ENCODE measurements around a stretch of chr2.

GRCh38 chr2:55620998-55621943, 3.8 kb upstream of the PPP4R3B start:
- RRBS: no CpG with 5 or more reads among the region's 15 CpGs

- RRBS: no CpG with 5 or more reads among the region's 6 CpGs
Observed at GRCh38 chr2:55672069-55673205, 21.2 kb downstream of the PNPT1 start.

GRCh38 chr2:55879752-55880481, 43.7 kb downstream of the EFEMP1 start:
- RRBS: no CpG with 5 or more reads among the region's 4 CpGs

GRCh38 chr2:56009096-56009521, 85.5 kb upstream of the EFEMP1 start:
- RRBS: no CpG with 5 or more reads among the region's 7 CpGs

GRCh38 chr2:56117699-56118298, 66.0 kb upstream of the CCDC85A start:
- RRBS: no CpG with 5 or more reads among the region's 5 CpGs

DNA sequence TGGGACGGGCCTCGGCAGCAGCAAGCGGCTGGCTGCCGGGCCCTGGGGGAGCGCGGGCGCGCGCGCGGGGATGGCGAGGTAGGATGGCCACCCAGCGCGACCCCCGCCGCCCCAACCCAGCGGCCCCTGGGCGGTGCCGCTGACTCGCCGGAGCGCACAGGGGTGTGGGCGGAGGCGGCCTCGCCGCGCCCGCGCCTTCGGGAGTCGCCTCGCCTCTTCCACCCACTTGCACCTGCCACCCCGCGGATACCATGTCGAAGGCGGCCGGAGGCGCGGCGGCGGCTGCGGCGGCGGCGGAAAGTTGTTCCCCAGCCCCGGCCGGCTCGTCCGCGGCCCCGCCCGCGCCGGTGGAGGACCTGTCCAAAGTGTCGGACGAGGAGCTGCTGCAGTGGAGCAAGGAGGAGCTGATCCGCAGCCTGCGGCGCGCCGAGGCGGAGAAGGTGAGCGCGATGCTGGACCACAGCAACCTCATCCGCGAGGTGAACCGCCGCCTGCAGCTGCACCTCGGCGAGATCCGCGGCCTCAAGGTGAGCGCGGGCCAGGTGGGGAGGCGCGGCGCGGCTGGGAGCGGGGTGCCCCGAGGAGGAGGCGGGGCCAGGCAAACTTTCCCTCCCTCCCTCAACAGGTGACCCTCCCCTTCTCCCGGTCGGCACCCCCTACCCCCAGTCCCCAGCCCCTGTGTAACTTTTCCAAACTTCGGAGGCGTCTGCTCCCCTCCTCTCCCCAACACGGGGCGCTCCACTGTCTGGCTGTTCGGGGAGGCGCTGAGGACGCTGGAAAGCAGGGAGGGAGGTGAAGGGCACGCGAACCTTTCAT, 792 bp downstream of the CCDC85A start:
- RRBS: under 1% methylated on average over 25 of the region's 92 CpGs

DNA sequence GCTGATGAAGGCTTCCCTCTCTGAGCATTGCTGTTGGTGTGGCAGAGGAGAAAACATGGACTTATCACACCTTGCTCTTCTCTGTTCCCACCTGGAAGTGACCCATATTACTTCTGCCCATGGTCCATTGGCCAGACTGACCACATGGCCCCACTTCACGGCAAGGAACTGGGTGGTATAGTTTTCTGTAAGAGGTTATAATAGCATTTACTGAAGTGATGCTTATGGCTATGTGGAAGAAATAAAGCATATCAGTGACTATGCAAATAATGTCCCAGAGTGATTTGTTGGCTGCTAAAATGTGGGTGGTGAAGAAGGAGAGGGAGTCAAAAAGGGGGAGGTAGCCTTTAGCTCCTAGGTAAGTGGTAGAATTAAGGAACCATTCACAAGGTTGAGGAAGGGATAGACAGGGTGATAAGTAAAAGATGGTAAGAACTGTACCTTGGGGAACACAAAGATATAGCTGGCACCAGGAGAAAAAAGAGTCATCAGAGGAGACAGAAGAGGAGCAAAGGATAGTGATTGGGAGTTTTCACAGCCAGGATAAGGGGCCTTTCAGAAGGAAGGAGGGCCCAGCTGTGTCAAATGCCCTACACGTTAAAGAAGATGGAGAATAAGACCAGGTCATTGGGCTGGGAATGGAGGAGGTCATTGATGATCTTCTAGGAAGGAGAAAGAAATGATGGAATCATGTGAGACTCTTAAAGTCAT, 71.4 kb downstream of the CCDC85A start:
- RRBS: no CpG with 5 or more reads among the region's 2 CpGs

DNA sequence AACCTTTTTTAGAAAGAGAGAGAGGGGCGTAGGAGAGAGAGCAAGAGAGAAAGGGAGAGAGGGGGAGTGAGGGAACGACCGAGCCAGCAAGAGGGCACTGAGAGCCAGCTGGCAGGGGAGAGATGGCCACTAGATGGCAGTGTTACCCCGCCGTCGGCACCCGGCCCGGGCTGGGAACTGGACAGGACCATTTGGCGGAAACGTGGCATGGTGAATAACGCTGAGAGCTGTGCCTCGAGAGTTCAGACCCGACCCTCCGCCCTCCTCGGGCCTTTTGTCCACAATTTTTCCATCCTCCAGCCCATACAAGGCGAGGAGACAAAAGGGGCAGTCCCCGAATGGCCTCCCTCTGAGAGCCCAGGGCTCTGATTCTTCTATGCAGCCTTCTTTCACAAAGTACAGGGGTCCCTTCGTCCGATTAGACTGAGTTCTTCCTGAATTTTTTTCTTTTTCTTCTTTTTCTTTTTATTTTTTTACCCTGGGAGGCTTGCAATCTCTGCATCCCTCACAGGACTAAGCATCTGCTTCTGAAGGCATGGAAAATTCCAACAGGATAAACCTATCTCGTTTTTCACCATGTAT, 286.6 kb upstream of the VRK2 start:
- RRBS: no CpG with 5 or more reads among the region's 20 CpGs

GRCh38 chr2:58215491-58215773, 25.7 kb downstream of the FANCL start:
- RRBS: no CpG with 5 or more reads among the region's 1 CpG

DNA sequence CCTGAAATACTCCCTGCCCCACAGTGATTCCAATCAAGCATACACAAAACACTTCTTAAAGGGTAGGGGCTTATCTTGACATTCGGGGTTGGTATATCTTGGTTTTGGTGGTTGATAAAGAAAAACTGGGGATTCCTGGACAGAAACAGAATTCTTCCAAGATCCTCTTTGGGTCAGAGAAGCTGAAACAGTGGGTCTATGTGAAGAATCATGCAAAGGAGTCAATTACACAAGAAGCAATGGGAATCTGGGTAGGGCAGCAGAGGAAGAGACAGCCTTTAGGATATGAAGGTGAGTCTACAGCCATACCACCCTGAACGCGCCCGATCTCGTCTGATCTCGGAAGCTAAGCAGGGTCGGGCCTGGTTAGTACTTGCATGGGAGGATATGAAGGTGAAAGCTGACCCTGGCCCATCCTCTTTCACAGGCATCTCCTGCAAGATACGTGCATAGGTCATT, 1080.8 kb upstream of the FANCL start:
- RRBS: no CpG with 5 or more reads among the region's 8 CpGs

DNA sequence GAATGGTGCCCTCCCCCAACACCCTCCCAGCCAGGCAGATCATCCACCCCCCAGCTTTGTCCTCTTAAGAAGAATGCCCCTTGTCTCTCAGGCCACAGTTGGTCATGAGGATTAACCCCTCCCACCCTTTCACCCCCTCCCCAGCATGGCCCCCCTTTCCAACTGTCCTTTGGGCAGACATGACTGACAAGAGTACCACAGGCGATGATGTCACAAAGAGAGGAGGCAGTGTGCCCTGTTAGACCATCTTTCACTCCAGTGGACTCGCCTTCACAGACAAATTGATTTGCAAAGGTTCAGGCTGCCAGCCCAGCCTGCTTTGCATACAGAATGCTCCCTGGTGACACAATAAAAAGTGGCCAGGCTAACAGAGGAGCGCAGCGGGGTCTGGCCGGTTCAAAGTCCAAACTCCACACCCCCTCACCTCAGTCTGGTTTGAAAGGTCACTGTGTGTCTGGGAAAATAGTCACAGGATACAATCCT, 237.1 kb downstream of the BCL11A start:
- RRBS: no CpG with 5 or more reads among the region's 5 CpGs

- RRBS: no CpG with 5 or more reads among the region's 20 CpGs
Observed at GRCh38 chr2:60352323-60353267, 200.9 kb downstream of the BCL11A start.

- RRBS: no CpG with 5 or more reads among the region's 6 CpGs
Observed at GRCh38 chr2:60515540-60515997, 37.9 kb downstream of the BCL11A start.

DNA sequence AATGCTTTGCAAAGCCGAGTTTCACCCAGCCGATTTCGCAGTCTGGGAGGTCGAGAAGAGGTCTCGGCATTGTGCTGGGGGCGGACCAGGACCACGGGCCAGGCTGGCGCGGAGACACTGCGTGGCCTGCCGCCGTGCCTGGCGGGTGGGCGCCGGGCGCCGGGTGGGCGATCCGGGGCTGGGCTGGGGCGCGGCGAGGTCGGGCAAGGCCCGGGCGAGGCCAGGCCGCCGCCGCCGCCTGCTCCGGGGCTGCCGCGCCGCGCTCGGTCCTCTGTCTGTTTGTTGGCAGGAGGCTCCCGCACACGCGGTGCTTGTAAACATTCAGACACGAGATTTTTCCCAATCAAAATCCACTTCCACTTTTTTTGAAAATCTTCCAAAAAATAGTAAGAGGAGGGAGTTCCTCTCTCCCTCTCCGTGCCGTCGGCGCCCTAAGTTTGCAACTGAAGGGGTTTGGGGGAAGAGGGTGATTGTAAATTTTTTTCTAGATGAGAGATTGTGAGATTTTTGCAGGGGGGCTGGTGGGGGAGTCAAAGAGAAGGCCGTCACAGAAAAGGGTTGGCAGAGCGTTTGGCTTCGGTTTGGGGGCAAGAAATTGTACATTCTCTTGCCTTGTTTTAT, 1.7 kb downstream of the BCL11A start:
- RRBS: 2% methylated on average over 6 of the region's 46 CpGs

- RRBS: 2% methylated on average over 13 of the region's 53 CpGs
Observed at GRCh38 chr2:60554621-60555408, 1.4 kb upstream of the BCL11A start.

DNA sequence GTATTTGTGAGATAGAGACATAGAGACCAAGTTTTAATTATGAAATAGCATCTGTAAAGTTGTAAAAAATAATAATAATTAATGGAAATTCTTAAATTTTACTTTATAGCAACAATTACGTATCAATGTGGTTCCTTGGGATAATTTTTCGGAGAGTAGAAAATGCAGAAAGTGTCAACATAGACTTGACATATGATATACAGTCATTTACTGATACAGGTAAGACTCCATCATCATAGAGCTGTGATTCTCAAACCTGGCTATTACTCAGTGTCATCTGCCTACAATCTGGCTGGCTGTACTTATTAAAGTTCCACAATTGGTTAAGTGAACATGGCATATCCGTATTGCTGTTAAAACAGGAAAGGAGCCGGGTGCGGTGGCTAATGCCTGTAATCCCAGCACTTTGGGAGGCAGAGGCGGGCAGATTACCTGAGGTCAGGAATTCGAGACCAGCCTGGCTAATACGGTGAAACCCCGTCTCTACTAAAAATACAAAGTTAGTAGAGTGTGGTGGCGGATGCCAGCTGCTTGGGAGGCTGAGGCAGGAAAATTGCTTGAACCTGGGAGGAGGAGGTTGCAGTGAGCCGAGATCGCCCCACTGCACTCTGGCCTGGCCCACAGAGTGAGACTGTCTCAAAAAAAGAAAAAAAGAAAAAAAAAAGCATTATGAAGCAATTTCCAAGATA, 31.5 kb downstream of the PAPOLG start:
- RRBS: no CpG with 5 or more reads among the region's 12 CpGs

GRCh38 chr2:60925764-60926409, 44.5 kb downstream of the REL start:
- RRBS: no CpG with 5 or more reads among the region's 5 CpGs

GRCh38 chr2:61178176-61178718, 16.3 kb downstream of the C2orf74 start:
- RRBS: 2% methylated on average over 4 of the region's 20 CpGs

DNA sequence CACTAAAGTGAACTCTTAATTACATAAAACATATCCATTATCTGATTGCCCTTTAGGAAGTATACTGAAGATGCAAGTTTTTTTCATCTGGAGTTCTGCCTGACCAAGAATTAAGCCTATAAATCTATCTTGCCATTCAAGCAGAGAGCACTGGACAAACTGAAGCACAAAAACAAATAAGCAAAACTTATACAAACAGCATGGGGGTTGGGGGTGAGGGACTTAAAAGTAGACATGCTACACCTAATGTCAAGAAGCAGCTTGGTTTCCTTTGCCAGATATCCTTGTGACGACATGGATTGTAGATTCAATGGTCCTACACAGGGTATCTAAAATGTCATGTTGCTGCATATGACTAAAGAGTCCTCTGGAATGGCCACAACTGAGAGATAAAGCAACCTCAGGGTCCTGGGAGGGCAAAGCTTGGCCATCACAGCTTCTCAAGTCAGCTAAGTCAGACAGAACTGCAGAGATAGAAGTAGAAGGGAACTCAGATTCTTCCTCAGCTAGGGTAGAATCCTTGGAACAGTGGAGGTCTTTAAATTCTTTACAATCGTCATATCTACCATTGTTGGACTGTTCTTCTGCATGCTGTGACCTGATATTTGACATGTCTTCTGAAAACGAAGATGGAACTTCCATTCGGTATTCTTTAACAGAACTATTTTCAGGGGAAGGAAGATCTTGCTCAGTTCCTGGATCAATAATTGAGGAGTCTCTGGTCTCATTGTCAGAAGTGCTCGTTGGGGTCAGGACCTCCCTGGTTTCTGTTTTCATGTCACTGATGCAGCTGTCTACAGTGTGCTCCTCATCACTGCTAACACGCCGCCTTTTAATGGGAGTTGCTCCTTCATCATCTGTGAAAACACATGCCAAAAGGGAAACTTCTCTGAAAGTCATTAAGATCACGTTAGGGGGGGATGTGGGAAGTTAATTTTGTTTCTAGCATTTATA, 26.1 kb downstream of the C2orf74 start:
- RRBS: no CpG with 5 or more reads among the region's 8 CpGs

All from epithelial cell of prostate (primary cell).